ENCODE measurements around a stretch of chr14.

- PRO-cap, result no peak
Measured at GRCh38 chr14:94058470-94058865, 22.5 kb downstream of the DDX24 start.

DNA sequence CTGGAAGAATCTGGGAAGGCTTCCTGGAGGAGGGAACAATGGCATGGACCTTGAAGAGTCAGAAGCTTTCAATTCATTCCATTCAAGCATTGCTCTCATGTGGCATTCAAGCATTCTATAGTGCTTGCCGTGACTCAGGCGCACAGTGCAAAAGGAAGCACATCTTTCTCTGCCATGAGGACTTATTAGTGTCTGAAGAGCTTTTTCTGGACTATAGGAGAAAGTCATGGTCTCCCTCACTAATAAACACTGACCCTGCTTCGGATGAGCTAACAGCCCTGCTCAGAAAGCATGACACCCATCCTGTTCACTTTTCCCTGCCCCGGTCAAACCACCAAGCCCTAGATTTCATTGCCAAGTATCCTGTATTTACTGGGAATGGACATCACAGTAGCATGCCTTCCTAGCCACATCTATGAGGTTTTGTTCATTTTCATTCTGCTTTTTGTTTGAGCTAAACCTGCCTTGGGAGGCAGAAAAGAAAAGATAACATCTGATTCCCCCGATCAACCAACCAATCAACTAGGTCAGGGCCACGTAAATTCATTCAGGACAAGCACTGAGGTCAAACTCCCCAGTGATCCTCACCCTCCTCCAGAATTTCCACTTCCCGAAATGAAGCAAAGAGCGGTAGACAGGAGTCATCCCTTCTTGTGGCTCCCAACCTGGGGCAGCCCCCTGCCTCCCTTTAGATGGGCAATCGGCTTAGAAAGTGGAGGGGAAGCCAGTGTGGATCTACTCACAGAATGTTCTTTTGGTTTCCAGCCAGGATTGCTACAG, 15.1 kb downstream of the IFI27L2 start:
- PRO-cap, result no peak

GRCh38 chr14:94130101-94130371, 632 bp upstream of the IFI27L2 start:
- PRO-cap, result no peak

GRCh38 chr14:94174494-94175472, 661 bp downstream of the PPP4R4 start:
- PRO-cap, result no peak

GRCh38 chr14:94353739-94354055, 30.6 kb upstream of the SERPINA6 start:
- PRO-cap, result no peak

DNA sequence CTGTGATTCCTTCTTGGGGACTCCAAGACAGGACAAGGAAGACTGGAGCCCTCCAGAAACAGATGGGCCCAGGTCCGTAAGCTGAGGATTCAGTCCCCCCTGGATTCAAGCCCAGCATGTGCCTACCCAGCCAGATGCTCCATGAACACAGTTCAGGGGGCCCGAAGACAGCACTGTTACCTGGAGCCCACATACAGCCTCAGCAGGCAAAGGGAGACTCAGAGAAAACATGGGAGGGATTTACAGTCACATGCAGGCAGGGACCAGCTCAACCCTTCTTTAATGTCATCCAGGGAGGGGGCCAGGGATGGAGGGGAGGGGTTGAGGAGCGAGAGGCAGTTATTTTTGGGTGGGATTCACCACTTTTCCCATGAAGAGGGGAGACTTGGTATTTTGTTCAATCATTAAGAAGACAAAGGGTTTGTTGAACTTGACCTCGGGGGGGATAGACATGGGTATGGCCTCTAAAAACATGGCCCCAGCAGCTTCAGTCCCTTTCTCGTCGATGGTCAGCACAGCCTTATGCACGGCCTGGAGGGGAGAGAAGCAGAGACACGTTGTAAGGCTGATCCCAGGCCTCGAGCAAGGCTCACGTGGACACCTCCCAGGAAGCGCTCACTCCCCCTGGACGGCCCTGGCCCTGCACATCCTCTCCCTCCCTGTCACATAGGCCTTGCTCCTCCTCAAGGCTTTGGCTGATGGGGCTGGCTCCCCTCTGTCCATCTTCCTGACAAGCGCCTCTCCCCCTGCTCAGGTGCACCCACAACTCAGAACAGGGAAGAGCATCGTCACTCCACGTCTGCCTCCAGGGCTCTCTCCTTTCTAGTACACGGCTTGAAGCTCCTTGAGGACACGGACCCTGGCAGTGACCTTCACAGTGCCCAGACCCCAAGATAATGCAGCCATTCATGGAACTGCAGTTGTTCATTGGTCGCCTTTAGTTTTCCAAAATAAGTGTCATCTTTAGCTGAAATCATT, 10.0 kb downstream of the SERPINA1 start:
- PRO-cap, result no peak

DNA sequence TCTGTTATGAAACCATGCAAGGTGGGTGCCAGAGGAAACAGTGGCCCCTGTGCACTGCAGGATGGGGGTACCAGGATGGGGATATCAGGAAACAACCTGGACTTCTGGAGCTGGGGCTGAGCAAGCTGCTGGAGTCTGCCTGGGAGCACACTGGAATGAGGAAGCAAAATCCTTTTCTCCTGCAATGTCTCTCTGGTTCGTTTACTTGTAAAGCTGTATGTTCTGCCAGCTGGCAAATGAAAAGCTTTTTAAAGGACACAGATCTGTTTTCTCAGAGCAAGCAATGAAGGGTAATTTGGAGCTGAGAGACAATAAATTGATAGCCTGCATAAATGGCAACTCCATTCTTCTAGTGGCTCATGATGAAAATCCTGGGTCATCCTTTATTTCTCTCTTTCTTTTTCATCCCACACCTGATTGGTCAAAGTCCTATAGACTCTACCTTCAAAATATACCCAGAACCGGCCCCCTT, 23.3 kb upstream of the SERPINA1 start:
- PRO-cap, result no peak

- PRO-cap, result no peak
Measured at GRCh38 chr14:94613233-94613560, 1.0 kb downstream of the SERPINA3 start.

DNA sequence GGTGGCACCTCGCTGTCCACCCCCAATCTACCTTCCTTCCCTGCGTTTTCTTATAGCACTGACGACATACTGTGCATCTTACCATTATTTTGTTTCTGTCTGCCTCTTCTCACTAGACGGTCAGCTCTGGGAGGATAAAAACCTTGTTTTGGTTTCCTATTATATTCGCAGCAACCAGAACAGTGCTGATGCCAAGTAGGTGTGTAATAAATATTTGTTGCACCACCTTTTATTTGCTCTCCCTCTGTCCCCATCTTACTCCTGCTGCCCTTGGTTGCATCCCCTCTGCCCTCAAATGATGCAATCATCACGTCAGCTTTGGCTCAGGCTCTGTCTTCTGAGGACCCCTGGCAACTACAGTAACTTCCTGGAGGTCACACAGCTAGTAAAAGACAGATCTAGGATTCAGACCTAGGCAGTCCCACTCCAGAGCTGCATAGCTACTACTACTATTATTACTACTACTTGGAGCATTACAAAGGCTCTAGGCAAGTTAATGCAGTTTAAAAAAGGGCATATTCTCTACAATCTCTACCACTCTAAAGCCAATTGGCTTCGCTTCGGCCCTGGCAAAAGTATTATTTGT, 24.0 kb upstream of the DICER1 start:
- PRO-cap, result no peak

DNA sequence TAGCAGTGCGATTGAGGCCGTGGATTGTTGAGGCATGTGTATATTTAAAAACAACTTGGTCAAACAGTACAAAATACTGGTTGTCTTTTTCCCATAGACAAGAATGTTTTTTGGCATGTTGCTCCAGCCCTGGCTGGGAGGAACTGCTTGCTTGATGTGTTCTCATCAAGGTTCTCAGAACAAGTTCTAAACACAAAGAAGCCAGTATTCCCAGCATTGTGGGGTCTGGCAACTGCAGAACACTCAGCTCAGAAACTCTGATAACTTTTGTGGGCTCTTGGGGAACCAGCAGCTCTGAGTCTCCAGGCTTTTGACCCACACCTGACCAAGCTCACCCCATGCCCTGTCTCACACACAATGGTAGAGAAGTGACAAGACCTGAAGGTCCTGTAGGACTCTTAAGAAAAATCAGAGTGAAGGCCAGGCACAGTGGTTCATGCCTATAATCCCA, 27.1 kb upstream of the DICER1 start:
- PRO-cap, result no peak

- PRO-cap, result no peak
Measured at GRCh38 chr14:95265180-95266146, 54.2 kb downstream of the CLMN start.

DNA sequence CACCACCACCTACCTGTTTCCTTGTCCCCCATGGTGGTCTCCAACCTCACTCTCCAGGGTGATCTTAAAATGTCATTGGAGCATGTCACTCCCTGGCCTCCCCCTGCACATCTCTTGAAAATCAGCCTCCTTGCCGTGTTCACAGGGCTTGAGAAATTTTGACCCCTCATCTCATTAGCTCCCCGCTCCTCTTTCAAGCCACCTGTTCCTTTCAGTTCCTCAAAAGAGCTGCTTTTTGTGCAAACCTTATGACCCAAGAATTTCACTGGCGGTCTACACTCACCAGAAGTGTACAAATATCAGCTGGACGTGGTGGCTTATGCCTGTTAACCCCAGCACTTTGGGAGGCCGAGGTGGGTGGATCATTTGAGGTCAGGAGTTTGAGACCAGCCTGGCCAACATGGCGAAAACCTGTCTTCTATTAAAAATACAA, 8.1 kb upstream of the CLMN start:
- PRO-cap, result no peak

DNA sequence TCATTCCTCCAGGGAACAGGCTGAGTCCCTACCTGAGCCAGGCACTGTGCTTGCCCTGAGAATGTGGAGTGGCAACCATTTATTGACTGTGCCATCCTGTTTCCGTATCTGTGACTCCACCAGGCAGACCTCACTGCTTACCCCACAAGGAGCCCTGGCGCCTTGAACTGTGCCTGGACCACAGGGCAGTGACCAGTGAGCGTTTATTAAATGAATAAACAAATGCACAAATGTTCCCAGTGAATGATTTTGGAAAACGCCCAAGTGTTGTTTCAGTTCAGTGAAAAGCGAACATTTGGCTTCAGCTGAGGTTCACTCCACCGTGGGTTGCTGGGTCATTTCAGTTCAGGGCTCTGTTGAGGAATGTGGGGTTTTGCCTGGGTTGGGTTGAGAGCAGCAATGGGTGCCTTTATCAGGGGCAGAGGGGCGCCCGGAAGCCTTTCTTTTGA, 40.2 kb upstream of the CLMN start:
- PRO-cap, result no peak

DNA sequence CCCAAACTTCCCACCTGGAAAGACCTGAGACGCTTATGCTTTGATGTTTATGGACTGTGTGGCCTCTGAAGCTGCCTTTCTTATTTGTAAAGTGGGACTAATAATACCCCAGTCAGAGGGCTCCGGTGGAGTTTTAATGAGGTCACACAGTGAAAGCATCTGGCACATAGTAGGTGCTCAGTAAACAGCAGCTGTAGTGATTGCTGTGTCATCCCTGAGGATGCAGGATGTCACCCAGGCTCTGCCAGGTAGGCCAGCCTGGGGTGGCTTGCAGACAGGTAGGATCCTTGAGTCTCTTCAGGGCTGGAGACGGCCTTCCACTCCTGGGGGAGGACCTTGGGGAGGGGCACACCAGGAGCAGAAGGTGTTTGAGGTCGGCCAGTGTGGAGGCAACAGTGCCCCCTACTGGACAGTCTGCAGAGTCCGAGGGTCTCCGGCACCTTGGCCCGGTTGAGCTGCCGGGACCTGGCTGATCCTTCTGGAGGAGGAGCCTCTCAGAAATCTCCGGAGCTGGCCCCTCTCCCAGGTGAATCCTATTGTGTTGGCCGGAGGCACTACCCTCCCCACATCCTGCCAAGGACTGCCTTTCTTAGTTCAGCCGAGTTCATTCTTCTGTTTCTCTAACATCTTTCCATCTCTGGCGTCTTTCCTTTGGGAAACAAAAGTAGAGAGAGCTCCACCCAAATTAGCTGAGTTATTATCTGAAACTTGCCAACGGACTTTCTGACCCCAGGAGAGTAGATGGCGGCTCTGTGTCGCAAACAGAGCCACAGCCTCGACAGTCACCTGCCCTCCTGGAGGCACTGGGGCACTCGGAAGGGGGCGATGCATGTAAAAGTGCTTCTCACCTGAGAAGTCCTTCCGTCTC, 41.8 kb upstream of the CLMN start:
- PRO-cap, result no peak

DNA sequence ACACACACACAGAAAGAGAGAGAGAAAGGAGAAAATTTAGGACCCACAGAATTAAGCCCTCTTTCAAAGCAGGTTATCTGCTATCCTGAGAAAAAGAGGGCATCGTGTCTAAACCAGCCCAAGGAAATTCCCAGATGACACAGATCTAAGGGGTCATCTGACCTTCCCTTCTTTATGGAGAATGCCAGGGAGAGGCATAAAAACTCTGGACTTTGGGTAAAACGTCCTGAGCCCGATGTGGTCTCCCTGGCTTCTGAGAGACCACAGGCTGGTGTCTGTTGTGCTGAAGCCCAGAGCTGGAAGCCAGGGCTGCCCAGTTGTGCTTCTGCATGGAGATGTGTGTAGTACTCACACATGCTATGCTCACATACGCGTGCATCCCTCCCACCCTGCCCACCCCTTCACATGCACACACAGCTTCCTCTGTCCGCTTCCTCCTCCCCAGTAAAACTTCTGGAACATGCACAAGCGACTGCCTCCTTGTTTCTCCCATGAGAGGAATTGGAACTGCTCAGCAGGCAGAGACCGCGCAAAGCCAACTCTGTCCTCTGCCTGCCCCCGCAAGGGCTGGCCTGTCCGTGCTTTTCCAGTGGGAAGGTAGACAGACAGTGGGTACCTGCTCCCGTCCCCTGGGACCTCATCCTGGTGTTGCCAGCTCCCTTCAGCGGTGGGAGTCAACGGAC, 88.8 kb upstream of the CLMN start:
- PRO-cap, result no peak

DNA sequence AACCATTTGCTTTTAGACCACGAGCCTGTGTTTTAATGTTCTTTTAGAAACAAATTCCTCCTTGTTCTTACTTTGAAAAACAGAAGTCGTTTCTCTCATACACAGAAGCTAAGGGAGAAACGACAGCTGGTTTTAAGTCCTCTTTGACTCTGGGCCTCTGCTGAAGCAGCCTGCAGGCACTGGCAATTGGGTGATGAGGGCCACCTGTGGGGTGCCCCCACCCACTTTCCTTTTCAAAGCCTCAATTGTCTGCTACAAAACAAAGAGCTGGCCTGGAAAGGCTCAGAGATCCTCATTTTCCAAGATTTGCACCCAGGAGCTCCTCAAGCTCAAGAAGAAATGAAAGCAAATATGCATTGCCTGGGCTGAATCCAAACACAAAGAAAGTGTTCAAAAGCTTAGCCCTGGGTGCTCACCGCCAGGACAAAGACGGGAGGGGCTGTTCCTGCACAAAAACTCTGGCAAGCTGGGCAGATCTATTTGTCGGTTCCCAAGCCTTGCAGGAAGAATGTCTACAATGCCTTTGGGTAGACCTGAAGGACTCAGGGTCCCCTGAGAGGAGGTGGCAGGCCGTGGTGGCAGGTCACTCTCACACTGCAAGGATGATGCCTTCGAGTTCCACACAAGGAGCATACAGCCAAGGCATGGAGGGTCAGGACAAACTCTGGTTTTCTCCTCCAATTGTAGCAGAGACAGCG, 90.1 kb upstream of the CLMN start:
- PRO-cap, result no peak

GRCh38 chr14:95479954-95480755, 36.3 kb downstream of the SYNE3 start:
- PRO-cap, result no peak

DNA sequence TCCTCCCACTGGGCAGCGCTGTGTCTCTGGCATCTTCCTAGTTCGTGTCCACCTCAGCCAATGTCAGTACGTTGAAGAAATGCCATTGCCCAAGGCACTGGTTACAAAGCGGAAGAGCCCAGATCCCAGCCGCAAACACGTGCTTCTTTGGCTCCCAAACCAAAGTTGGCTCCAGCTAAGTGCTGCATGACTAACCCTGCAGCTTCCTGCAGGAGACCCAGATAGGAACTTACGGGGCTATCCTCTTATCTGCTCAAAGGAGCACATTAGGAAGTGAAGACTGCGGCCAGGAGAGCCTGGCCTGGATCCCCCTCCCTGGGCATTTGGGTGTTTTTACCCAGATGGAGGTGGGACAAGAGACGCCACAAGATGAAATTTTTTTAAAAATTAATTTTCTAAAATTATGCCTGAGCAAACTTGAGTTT, 9.2 kb downstream of the SYNE3 start:
- PRO-cap, result no peak

DNA sequence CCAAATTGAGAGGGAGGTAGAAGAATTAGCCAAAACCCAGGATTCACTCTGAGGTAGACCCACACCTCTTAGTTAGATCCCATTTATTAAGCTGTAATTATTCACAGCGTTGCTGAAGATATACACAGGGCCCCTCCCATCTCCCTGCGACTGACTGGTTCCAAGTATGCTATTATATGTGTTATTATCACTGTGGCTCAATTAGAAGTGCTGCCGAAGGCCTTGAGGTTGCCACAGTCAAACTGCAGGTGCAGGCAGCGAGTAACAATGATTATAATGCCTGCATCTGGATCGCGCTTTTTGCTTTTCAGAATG, 1.5 kb upstream of the SYNE3 start:
- PRO-cap, result no peak

- PRO-cap, result no peak
Measured at GRCh38 chr14:95526922-95527588, 7.8 kb upstream of the GLRX5 start.

Measured in neutrophil (primary cell).